ENCODE measurements around the genes F9, MCF2 and MAGEA9B.

DNA sequence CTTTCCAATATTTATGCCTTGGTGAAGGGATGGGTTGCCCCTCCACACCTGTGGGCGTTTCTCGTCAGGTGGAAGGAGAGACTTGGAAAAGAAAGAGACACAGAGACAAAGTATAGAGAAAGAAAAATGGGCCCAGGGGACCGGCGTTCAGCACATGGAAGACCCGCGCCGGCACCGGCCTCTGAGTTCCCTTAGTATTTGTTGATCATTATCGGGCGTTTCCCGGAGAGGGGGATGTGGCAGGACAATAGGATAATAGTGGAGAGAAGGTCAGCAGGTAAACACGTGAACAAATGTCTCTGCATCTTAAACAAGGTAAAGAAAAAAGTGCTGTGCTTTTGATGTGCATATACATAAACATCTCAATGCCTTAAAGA lies 188.7 kb upstream of the F9 start:
- PRO-cap, result no peak
- RRBS, result no CpG with 5 or more reads among the region's 12 CpGs

- PRO-cap, result no peak
- RRBS, result no CpG with 5 or more reads among the region's 5 CpGs
Observed at GRCh38 chrX:139530633-139531136, at the start of gene F9. Gene F9, plus strand, starts transcription at chrX:139530739.

GRCh38 chrX:139542718-139542955 lies 12.1 kb downstream of the F9 start:
- PRO-cap, result no peak
- RRBS, result no CpG with 5 or more reads among the region's 1 CpG

DNA sequence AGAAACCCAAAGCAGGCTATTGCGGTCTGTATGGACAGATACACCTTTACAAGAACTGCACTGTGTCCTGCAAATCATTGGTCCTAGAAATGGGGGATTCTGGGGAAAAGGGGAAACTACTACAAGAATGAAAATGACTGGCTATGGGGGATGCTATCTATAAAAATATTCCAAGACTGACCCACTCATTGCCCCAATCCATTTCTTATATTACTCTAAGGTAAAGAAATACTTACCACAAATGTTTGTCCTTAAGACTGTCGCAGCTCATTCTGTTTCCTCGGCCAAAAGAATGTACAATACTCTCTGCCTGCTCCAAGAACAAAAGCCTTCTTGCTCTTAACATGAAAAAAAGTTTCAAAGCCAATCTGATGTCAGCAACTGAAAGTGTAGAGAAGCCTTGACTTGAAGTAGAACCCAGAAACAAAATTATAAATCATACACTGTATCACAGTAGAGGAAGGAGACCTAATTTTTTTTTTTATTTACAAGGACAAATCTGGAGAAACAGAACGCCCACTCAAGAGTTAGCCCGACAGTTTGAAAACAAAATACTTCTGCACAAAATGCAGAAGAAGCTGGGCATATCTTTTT lies at the start of gene MCF2:
MCF2 (minus strand) TSS at position 298 of the 594 bp plus-strand sequence.
- PRO-cap, result no peak
- RRBS, result no CpG with 5 or more reads among the region's 5 CpGs

DNA sequence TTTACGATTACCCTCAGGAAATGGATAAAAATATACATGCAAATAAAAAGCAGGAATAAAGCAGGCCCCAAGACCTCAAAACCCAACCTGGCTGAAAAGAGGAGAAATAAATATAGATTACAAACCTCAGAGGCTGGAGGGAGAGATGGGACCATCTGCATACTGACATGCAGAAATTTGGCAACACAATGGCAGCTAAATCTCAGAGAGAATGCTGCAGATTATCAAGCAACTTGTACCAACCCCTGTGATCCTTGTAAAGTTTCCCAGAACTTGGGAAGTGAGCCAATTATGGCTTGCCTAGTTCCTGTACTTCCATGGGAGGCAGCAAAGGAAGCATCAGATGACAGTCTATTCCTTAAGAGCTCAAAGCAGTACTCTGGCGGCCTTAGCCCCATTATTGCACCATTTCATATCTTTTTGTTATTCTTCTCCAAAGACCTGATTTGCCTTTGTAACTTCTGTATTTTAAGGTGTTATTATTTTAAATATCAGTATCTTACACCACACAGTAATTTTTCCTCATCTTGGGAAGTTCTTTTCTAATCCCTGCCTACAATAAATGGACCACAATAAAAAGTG lies 100.7 kb downstream of the ATP11C start:
- PRO-cap, result no peak
- RRBS, result no CpG with 5 or more reads among the region's 2 CpGs

- PRO-cap, result no peak
- RRBS, result 19% methylated on average over 38 of the region's 54 CpGs
Observed at GRCh38 chrX:140439031-140439913, 65.6 kb downstream of the SOX3 start.

GRCh38 chrX:140709506-140709996 lies 204.7 kb upstream of the SOX3 start:
- PRO-cap, result no peak
- RRBS, result no CpG with 5 or more reads among the region's 3 CpGs

GRCh38 chrX:142201552-142202058 lies 3.5 kb downstream of the MAGEC2 start:
- PRO-cap, result unidirectional peak, minus-strand start at chrX:142201781
- RRBS, result no CpG with 5 or more reads among the region's 4 CpGs

DNA sequence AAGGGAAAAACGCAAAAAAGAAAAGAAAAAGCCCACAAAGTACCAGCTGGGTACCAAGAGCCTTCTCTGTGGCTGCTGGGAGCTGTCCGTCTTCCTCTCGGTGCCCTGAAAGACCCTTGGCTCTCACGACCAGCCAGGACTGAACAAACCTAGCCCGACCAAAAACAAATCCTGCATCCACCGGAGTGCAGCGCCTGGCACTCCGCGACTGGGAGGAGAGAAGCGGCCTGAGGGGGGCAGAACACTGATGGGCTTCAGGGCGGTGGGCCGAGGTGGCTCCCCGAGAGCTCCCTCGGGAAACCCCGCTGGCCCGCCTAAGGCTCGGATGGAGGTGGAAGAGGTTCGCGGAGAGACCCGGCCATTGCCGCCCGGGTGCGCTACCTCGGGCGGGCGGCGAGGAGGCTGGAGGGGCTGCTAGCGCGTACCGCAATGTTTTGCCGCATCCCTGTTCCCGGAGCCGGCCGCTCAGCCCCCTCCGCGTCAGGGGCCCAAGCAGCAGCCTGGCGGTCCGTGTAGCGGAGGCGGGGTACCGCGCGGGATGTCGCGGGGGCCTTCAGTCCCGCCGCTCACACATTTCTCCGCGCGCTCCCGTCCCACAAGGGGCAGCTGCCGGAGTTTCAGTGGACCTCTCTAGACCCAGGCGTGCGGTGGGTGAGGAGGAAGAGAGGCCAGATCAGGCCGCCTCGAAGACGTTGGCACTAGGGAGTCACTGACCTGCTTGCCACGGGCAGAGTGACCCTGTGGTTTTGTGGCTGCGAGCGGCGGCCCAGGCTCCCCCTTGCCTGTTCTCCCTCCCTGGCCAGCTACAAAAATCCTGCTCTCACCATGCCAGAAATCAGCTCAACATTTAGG lies 2.3 kb downstream of the SLITRK4 start:
- PRO-cap, result no peak
- RRBS, result 96% methylated on average over 11 of the region's 61 CpGs

DNA sequence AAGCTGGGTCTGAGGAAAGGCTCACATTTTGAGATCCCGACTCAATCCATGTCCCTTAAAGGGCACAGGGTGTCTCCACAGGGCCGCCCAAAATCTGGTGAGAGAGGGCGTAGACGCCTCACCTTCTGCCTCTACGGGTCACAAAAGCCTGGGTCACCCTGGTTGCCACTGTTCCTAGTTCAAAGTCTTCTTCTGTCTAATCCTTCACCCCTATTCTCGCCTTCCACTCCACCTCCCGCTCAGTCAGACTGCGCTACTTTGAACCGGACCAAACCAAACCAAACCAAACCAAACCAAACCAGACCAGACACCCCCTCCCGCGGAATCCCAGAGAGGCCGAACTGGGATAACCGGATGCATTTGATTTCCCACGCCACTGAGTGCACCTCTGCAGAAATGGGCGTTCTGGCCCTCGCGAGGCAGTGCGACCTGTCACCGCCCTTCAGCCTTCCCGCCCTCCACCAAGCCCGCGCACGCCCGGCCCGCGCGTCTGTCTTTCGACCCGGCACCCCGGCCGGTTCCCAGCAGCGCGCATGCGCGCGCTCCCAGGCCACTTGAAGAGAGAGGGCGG lies 378 bp upstream of the FMR1 start:
- PRO-cap, result bidirectional peak, plus-strand start outside the sequence, minus-strand start at position 521 of the sequence
- RRBS, result 5% methylated on average over 10 of the region's 37 CpGs

- PRO-cap, result no peak
- RRBS, result no CpG with 5 or more reads among the region's 3 CpGs
Observed at GRCh38 chrX:147953094-147953735, 27.9 kb upstream of the FMR1NB start.

- PRO-cap, result no peak
- RRBS, result no CpG with 5 or more reads among the region's 7 CpGs
Observed at GRCh38 chrX:148381077-148381616, 119.3 kb upstream of the AFF2 start.

DNA sequence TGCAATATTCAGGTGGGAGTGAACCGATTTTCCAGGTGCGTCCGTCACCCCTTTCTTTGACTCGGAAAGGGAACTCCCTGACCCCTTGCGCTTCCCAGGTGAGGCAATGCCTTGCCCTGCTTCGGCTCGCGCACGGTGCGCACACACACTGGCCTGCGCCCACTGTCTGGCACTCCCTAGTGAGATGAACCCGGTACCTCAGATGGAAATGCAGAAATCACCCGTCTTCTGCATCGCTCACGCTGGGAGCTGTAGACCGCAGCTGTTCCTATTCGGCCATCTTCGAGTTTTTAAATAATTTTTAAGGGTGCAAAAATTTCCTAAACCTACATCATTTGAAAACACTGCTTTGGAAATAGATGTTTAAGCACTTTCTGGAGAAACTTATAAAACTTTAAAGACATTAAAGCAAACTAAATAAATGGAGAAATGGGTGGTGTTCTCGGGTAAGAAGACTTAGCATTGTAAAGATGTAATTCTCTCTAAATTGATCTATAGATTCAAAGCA lies 231.3 kb downstream of the ENSG00000287585 start:
- PRO-cap, result no peak
- RRBS, result no CpG with 5 or more reads among the region's 19 CpGs

- PRO-cap, result no peak
- RRBS, result no CpG with 5 or more reads among the region's 7 CpGs
Observed at GRCh38 chrX:149510377-149510997, 5.4 kb upstream of the IDS start.

DNA sequence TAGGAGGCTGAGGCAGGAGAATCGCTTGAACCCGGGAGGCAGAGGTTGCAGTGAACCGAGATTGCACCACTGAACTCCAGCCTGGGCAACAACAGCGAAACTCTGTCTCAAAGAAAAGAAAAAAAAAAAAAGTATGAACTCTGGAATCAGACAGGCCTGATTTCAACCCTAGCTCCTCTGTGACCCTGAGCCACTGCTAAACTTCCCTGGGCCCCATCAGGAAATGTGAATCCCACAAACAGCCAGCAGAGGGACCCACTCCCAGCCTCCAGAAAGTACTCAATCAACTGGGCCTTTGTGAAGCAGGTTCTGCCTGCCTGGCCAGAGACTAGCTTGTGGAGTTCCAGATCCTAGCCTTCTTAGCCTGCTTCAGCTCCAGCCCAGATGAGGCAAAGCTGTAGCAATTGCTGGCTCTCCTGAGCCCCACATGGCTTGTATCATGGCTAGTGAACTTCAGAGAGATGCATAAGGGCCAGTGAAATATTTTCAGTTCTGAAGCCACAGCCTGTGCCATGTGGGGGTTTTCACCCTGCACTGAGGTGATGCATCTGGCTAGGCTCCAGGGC lies 7.2 kb upstream of the IDS start:
- PRO-cap, result no peak
- RRBS, result no CpG with 5 or more reads among the region's 4 CpGs

DNA sequence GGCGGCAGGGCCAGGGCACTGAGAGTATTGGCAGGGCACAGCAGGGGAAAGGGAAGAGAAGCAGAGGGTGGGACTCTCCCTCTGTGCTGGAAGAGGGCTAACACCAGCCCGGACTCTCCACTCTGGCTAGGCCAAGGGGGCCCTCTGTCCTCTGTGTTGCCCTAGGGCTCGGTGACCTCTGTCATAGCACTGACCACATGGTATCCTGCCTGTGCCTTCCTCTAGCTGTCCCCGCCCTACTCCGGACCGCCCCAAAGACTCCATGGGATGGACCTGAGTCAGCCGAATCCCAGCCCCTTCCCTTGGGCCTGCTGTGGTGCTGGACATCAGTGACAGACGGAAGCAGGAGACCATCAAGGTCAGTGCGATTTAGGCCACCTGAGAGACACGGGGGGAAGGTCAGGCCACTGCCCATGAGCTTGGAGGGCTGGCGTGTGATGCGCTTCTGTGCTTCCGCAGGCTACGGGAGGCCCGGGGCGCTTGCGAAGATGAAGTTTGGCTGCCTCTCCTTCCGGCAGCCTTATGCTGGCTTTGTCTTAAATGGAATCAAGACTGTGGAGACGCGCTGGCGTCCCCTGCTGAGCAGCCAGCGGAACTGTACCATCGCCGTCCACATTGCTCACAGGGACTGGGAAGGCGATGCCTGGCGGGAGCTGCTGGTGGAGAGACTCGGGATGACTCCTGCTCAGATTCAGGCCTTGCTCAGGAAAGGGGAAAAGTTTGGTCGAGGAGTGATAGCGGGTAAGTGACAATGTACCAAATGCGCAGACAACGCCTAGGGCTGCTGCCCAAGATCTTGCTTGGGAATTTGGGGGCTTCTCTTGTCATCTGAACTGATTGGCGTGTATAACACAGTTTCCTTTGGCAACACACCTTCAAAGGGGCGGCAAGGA lies 4.3 kb downstream of the HSFX3 start:
- PRO-cap, result no peak
- RRBS, result no CpG with 5 or more reads among the region's 33 CpGs

GRCh38 chrX:149587148-149587740 lies at the start of gene MAGEA9B:
Gene MAGEA9B, minus strand, starts transcription at chrX:149587459.
- PRO-cap, result no peak
- RRBS, result no CpG with 5 or more reads among the region's 19 CpGs

DNA sequence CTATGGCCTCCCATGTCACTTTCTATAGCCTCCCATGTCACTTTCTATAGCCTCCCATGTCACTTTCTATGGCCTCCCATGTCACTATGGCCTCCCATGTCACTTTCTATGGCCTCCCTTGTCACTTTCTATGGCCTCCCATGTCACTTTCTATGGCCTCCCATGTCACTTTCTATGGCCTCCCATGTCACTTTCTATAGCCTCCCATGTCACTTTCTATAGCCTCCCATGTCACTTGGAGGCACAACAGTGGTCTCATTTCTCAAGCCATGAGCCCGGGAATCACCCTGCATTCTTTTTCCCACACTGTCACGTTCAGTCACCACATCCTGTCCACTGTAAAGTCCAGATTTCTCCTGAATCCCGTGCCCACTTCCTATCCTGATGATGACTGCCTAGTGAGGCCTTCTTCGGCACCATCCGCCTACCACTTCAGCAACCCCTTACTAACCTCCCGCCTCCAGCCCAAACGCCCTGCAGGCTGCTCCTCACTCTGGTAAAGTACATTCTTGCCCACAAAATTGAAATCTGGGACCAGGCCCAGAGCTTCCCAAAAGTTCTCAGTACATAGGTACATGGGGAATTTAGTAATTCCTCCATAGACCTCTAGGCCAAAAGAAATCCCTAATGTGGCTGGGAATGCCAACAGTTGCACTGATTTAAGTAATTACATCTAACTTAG lies 10.4 kb upstream of the HSFX2 start:
- PRO-cap, result no peak
- RRBS, result no CpG with 5 or more reads among the region's 7 CpGs

DNA sequence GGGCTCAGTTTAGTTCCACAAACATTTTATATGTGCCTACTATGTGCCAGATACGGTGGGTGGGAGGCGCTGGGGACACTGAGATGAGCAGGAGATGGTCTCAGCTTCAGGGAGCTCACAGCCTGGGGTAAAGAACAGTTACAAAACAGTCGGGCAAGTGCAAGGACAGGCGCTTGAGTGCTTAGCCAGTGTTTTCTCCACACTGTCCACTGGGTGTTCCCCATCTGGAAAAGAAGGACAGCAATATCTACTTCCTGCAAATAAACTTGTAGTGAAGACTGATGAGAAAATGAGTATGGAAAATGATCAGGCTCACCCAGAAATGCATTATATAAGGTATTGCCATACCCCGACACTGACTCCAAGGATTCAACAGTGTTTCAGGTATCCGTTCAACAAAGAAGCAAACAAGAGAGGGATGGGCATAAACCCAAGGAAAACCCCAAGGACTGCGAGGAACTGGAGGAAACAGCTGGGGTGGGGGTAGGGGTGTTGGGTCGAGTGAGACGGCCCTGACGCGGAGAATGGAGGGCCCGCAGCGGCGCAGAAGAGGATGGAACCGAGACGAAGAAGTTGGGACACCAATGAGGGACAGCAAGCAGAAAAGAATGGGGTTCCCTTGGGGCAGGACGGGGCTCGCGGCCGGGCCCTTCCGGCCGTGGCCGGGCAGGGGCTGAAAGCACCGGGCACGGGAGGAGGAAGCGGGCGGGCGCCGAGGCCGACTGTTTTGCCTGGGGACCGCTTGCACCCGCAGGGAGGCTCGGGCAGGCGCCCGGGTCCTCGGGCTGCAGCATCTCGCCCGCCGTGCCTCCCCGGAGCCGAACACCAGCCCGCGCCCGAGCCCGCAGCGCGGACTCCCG lies 703 bp downstream of the TMEM185A start:
- PRO-cap, result no peak
- RRBS, result 2% methylated on average over 24 of the region's 48 CpGs

DNA sequence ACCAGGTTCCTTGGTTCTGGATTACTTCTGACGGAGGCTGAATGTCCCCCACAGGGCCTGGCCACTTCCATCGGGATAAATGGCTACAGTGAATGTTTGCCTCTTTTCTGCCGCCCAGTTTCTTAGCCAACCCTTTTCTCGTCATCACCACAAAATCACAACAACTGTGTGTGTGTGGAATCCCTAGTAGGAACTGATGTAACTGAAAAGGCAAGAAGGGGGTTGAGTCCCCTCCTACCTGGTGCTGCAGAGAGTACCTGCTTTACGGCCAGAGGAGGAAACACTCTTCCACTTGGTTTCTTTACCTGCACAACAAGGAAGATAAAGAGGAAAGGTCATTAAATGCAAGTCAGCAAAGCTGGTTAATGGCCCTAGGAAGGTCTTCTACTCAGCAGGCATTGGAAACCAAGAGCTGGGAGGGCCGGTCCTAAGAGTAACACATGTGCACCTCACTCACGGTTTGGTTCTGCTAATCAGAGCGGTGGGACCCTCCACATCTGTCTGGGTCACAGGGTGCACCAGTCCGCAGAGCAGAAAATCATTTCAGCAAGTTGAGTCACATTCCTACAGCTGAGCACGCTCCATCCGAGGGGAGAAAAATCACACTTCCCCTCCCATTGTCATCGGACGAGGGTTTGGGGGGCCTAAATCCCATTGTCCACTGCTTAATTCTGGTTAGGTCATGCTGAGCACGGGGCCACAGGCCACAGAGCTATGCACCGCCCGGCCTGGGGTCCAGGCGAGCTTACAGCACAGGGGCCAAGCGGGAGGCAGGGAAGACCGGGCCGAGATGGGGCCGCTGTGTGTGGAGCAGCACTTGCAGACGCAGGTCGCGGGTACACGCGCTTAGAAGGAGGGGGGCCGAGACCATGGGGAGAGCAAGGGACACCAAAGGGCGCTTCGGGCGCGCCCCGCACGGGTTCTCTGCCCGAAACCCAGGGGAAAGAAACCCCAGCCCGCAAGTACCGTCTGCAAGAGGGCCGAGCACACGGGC lies 818 bp downstream of the EOLA2 start:
- PRO-cap, result no peak
- RRBS, result 10% methylated on average over 4 of the region's 38 CpGs

Data from Caco-2 (cell line).